Endodermal cell (in vitro differentiated cells): ENCODE measurements around a stretch of chr2.

- PRO-cap = no peak
These were observed 45.1 kb upstream of the ASB1 start for GRCh38 chr2:238381491-238382071.

- PRO-cap = no peak
These were observed 127.6 kb upstream of the TWIST2 start for GRCh38 chr2:238720002-238720947.

DNA sequence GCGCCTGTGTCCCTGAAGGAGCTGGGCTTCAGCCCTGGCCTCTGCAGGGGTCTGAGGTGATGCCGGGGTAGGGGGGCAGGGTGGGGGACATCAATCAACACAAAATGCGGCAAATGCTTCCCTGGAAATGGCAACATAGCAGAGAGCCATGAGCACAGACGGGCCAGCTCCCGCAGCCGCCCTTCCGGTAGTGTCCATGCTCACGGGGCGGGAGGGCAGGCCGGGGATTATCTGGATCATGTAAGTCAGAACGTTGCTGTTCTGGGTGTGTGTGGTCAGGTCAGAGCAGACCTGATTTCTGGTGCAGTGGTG is 56.5 kb upstream of the TWIST2 start:
- PRO-cap = no peak

DNA sequence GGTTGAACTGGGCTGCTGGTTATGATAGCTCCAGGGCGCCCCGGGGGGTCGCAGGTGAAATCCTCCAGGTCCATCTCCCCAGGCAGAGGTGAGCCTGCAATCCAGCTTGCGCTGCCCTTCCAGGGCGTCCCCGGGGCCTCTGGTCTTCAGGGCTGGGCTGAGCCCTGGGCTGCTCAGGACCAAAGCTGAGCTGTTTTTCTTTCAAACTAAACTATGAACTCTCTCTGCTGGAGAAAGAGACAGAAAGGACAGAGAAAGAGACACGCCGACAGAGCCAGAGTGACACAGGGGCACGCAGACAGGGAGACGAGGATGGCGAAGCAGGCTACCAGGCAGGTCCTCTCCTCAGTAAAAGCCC is 2.1 kb upstream of the TWIST2 start:
- PRO-cap = no peak

GRCh38 chr2:238852024-238852779 is 4.3 kb downstream of the TWIST2 start:
- PRO-cap = no peak

GRCh38 chr2:238853082-238853589 is 5.3 kb downstream of the TWIST2 start:
- PRO-cap = no peak

GRCh38 chr2:238907413-238908262 is 59.8 kb downstream of the TWIST2 start:
- PRO-cap = no peak

GRCh38 chr2:238929616-238930172 is 81.8 kb downstream of the TWIST2 start:
- PRO-cap = no peak

DNA sequence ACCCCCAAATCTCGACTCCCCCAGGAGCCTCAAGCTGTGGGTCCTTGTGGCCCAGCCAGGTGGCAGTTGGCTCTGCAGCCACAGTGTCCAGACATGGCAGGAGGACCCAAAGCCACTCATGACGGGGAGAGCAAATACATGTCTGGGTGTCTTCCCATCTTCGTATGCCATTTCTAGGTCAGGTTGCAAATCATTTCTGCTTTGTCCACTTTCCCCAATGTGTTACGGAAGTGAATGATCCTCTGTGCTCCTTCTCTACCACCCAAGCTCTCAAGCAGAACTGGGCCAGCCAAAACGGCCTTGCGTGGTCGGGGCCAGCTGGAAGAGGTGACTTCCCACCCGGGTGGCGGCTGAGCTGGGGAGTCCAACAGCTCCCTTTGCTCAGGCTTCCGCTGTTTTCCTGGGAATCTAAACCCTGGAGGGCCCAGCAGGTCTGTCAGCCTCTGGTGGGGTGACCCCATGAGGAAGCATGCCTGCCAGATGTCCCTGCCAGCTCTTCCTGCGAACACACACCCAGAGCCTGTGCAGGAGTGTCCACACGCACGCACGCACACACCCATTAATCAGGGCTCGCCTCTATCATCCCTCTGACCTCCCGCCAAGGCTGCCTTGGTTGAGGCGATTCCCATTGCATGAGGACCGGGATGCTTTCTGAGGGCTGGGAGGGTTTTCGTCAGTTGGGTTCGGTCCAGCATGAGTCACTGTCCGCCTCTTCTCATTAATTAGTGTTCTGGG is 90.5 kb downstream of the TWIST2 start:
- PRO-cap = no peak

- PRO-cap = no peak
These were observed 218.5 kb downstream of the TWIST2 start for GRCh38 chr2:239066411-239066809.

DNA sequence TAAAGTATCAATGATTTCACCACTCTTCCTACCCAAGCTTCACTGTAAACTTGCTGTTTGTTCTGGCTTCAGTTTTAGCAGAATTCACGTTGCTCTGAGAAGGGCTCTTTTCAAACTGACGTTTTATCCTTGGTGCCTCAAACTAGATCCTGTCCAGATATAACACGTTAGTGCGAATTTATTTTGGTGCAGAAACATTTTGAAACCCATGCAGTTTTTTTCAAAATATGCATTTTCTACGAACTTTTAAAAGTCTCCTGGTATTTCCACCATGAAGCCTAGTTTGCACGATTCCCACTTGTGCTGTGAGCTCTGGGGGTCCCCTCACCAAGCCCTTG is 224.2 kb downstream of the TWIST2 start:
- PRO-cap = no peak

GRCh38 chr2:239098298-239098709 is 250.4 kb downstream of the TWIST2 start:
- PRO-cap = no peak

- PRO-cap = no peak
These were observed 272.7 kb downstream of the TWIST2 start for GRCh38 chr2:239120507-239121124.

DNA sequence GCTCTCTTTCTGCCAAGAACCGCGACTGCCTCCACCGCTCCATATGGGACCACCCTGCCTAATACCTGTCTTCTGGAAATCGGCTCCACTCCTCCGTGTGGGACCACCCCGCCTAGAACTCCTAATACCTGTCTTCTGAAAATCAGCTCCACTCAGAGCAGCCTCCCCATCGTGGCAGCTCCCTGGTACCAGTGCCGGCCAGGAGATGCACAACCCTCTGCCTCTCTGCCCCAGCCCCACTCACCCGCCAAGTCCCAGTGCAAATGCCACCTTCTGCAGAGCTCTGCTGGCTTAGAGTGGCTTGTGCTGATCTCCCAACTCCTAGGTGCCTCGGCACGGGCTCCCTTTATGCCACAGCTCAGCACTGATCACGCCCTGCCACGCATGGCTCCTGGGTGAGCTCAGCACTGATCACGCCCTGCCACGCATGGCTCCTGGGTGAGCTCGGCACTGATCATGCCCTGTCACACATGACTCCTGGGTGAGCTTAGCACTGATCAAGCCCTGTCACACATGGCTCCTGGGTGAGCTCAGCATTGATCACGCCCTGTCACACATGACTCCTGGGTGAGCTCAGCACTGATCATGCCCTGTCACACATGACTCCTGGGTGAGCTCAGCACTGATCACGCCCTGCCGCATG is 258.5 kb downstream of the HDAC4 start:
- PRO-cap = no peak

DNA sequence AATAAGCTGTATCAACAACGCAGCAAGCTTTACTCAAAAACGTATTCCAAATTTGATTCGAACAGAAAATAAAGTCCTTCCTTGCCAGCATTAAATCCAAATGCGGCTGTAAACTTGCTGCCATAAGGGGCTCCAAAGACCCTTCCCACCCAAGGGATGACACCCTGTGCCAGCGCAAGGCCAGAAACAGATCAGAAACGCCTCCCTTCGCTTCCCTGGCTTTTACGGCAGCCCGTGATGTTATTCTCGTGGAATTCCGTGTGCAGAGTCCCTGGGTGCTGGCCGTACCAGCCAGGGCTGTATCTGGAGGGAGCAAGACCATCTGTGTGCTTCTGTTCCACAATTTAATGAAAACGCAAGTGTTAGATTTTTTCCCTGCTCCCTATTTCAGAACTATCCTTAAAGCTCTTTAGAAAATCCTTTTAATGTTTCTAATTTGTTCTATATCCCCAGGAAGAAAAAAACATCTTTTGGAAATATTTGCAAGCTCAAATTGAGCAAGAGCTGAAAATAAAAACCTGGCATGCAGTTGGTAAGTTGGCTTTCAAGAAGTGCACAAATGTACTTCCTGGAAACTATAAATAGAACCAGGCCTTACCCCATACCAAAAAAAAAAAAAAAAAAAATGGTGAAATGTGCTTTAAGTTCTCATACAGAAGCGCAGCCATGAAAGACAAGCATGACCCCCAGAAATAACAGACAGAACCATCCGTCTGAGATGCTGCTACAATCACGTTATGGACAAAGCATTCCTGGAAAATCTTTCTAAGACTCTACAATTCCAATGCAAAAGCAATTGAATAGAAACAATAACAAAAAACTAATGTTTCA is 178.7 kb downstream of the HDAC4 start:
- PRO-cap = no peak

DNA sequence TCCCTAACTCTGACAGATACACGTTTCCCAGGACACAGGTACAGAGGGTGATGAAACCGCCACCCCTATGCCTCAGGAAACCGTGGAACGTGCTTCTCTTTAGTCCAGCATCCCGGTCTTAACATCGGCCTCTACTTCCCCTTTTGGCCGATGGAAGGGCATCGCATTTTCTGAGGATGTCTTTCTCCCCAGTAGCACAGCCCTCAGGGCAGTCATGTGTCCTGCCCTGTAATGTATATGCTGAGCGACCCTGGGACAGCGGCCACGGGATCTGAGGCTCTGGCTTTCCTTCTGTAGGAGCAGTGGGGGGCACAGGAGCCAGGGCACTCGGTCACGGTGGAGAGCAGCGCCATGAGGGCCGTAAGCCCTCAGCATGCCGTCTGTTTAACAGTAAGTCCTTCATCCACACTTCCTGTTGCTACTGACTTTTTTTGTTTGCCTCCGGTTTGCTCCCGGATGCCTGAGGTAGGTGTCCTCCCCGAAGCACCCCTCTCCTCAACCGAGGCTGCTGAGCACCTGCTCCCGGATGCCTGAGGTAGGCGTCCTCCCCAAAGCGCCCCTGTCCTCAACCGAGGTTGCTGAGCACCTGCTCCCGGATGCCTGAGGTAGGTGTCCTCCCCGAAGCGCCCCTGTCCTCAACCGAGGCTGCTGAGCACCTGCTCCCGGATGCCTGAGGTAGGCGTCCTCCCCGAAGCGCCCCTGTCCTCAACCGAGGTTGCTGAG is 169.5 kb downstream of the HDAC4 start:
- PRO-cap = no peak

- PRO-cap = no peak
These were observed 135.5 kb downstream of the HDAC4 start for GRCh38 chr2:239265067-239265892.

DNA sequence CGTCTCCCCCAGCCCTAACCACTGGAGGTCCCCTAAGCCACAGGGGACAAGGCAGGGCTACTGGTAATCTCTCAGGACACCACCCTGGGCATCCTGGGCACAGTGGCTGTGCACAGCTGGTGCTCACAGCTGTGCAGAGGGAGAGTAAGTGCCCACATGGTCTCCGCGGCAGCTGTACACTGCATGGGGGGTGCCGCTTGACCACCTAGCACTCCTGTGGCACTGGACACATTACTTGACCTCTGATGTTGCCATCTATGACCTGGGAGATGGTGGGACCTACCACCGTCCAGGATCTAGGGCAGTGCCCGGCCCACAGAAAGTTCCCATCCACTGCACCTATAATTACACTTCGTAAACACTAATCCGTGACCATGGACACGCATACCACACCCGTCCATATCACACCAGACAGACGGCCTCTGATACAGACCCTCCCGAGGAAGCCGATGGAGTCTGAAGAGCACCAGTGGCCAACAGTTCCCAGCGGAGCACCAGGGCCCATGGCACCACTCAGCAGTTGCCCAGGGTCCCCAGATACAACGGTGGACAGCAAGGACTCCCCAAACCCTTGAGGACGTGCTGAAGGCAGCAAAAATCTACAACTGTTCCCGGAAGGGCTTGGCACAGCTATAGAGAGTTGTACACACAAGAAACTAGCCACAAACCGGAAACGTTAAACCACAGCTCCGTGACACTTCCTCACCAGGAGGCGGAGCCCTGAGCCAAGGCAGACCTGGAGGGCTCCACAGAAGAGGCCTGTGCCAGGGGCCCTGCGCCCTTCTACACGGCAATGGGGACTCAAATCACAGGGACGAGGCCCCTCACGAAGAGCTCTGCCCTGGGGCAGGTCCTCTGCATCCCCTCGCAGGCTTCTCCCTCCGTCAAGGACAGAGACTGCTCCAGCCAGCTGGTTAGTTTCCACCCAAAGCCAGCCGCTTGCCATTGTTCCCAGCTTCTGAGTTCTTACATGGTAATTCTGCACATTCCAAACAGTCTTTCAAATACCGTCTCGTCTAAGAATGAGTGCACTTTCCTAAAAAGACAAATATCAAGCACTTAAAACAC is 133.6 kb downstream of the HDAC4 start:
- PRO-cap = no peak

DNA sequence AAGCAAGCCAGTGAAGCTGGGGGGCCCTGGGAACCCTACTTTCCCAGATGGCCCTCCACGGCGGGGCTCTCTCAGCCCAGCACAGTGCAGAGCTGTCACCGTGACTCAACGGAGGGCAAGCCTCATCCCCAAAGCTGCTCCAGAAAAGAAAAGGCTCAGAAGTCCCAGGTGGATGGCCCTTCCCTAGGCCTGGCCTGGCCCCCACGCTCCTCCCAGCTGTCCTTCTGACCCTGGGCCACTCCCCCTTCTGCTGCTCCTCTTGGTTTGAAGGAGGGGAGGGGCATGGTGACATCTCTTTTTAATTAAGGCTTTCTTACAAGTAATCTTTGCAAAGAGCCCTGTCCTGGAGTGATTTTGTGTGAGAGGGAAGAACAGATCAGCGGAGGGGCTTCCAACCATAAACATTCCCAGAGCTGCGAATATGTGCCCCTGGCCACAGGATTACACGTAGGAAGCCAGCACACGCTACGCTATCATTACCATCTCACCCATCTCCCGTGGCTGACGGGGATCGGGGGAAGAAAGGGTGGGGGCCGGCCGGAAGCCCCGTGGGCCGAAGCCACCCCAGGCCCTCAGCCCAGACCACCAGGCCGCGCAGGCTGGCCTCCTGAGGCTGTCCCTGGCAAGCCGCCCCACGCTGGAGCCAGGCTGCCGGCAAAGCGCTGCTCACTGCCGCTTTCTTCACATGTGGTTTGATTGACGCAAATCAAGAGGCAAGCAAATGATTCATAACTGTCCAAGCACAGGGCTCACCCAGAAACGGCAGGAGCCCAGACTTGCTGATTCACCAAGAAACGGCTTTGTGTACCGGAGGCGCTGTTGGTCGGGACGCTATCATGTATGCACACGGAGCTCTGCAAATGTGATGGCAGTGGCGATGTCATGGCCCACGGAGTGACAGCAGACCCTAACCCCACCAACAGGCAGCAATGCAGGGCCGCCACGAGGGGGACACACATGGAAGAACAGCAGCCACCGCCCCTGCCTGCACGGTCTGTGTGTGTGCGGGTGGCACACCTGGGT is 125.9 kb downstream of the HDAC4 start:
- PRO-cap = no peak

- PRO-cap = no peak
These were observed 111.6 kb downstream of the HDAC4 start for GRCh38 chr2:239288881-239290056.